Epithelial cell of prostate (primary cell): ENCODE data around the genes CHMP6 and CEP131.

GRCh38 chr17:80900731-80901356, 90.8 kb upstream of the CHMP6 start:
- RRBS: no CpG with 5 or more reads among the region's 21 CpGs

DNA sequence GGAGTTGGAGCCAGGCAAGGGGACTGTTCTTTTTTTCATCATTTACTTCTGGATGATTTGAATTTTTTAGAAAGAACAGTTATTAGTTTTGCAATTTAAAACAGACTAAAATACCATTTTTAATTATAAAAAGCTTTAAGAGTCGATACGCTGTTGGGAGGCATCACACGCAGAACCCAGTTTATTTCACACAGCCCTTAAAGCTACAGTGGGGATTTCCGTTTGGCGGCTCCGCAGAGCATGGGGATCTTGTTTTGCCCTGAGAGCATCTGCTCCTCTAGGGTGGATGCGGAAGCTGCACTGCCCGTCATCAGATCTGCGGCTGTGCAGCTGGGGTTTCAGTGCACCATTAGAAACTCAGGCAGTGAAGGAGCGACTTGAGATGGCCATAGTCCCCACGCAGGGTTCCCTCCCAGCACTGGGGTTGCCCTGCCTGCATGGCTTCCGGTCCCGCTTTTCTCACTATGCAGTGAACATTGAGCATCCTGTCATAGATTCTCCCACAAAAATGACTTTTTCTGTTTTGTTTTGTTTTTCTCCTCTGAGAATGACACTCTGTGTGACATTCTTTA, 62.2 kb upstream of the CHMP6 start:
- RRBS: no CpG with 5 or more reads among the region's 13 CpGs

GRCh38 chr17:80969267-80969904, 22.3 kb upstream of the CHMP6 start:
- RRBS: 80% methylated on average over 3 of the region's 24 CpGs

- RRBS: 1% methylated on average over 100 of the region's 150 CpGs
Measured at GRCh38 chr17:80991550-80992691, at the start of gene CHMP6. Gene CHMP6, plus strand, starts transcription at chr17:80991841.

DNA sequence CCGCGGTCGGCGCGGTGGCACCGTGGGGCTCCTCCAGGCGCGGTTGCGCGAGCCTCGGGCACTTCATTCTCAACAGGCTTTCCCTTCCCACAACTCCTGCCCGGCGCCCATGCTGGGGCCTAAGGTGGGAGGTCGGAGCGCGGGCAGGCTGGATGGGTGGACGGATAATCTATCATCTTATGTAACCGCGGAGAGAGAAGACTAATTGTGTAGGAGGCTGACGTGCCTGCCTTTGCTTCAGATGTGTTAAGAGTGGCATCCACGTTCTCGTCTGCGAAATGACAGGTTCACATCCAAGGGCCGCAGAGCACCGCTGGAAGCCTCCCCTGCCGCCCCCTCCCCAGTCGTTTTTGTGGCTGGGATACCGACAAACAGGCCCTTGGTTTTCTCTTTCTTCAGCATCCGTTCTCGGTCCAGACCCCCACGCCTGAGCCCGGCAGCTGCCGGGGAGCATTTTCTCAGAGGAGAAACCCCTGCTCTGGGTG, 864 bp downstream of the BAIAP2 start:
- RRBS: no CpG with 5 or more reads among the region's 33 CpGs

DNA sequence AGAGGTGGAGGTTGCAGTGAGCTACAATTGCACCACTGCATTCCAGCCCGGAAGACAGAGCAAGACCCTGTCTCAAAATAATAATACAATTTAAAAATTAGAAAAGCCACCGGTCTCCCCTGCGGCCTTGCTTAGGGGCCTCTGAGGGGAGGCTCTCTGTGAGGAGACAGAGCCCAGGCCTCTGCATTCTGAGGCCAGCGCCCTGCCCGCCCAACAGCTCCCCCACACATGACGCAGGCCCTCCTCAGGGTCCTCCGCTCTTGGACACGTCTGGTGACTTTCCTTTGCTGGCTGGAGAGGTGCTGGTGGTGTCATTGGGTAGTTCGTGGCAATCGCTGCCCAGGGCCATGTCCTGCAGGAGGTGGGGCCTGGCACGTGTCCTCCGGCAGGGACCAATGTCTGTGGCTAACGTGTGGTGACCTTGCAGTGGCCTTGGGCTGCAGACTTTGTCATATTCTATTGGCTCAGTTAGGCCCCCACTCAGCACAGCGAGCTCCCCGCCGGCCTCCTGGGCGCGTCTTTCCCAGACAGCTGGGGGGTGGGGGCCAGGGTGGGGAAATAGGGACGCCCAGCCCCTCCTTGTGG, 52.2 kb upstream of the PVALEF start:
- RRBS: 60% methylated on average over 1 of the region's 19 CpGs

DNA sequence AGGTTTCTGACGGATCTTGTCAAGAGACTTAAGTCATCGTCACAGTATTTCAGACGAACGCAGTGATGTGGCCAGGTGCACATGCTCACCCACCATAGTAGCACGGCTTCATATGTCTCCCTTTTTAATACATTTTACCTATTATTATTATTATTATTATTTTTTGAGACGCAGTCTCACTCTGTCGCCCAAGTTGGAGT, 10.2 kb upstream of the PVALEF start:
- RRBS: no CpG with 5 or more reads among the region's 7 CpGs

GRCh38 chr17:81222651-81223728, at the start of gene CEP131:
Gene CEP131, minus strand, starts transcription at chr17:81222965.
- RRBS: 2% methylated on average over 31 of the region's 107 CpGs

- RRBS: no CpG with 5 or more reads among the region's 5 CpGs
Measured at GRCh38 chr17:81249199-81249706, 10.1 kb downstream of the NDUFAF8 start.

- RRBS: no CpG with 5 or more reads among the region's 2 CpGs
Measured at GRCh38 chr17:81293179-81293437, 2.0 kb downstream of the SLC38A10 start.

DNA sequence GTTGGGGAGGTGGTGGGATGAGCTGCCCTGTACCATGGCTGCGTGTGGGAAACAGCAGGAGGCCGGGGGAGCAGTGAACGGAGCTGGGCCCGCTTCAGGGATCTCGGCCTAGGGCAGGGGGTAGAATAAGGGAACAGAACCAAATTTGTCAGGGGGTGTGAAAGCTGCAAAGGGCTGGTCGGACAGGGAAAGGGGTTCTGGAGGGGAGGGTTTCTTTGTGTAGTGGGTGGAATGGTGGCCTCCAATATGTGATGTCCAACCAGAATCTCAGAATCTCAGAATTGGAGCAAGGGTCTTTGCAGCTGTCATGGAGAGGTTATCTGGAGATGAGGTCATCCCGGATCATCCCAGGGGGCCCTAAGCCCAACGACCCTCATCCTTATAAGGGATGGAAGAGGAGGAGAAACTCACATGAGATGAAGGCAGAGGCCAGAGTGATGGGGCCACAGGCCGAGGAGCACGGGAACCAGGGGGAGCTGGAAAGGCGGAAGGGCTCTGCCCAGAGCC, 10.2 kb upstream of the SLC38A10 start:
- RRBS: no CpG with 5 or more reads among the region's 11 CpGs

DNA sequence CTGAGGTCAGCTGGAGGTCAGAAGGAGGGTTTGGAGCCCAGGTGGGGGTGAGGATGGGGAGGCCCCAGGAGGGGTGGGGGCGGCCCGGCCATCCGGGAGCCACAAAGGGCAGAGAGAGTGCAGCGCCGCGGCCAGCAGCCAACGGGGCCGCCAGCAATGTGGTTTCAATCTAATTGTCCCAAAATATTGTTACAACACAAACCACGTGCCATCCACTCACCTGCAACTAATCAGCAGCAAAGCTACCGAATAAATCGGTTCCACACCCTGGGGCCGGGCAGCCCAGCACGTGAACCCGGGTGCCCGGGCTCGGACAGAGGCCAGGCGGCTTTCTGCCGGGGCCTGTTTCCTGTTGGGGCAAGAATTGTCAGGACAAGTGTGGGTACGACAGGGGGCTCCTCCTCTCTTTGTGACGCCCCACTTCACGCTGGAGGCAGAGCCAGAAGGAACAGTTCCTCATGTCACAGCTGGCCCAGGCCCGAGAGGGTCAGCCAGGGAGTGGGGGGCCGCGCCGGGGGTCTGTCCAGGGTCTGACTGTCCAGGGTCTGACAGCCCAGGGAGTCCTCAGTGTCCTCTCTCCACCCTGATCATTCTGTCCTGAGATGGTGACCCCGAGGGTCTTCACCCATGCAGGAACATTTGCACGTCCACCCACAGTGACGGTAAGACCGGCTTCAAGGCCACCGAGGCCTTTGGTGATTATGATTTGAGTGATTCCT, 28.5 kb upstream of the SLC38A10 start:
- RRBS: no CpG with 5 or more reads among the region's 30 CpGs

DNA sequence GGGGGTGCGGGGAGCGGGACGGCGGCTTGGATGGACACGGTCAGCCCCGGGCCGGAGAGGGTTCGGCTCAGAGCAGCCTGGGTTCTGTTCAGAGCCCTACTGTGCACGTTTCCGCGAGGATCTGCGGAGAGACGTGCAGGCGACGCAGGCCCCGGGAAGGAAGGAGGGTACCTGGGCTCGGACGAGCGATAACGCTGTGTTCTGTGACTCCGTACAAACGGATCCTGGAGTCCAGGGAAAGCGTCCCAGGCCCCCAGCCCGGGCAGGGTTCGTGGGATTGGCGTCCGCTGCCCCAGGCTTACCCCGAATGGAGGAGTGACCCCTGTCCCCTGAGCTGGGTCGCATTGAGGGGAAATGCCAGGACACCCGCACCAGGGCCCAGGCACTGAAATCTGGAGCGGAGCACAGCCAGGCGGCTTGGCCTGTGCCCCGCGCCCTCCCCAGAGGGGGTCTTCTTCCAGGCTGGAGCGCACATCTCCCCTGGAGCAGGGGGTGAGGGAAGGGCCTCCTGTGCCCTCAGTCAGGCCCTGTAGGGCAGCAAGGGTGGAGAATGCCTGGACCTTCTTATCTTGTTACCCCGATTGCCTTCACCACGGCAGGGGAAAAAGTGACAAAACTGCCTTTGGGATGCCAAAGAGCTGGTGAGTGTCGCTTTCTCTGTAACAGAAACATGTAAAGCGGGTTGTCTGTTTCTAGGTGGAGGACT, 48.5 kb upstream of the BAHCC1 start:
- RRBS: 6% methylated on average over 12 of the region's 39 CpGs

DNA sequence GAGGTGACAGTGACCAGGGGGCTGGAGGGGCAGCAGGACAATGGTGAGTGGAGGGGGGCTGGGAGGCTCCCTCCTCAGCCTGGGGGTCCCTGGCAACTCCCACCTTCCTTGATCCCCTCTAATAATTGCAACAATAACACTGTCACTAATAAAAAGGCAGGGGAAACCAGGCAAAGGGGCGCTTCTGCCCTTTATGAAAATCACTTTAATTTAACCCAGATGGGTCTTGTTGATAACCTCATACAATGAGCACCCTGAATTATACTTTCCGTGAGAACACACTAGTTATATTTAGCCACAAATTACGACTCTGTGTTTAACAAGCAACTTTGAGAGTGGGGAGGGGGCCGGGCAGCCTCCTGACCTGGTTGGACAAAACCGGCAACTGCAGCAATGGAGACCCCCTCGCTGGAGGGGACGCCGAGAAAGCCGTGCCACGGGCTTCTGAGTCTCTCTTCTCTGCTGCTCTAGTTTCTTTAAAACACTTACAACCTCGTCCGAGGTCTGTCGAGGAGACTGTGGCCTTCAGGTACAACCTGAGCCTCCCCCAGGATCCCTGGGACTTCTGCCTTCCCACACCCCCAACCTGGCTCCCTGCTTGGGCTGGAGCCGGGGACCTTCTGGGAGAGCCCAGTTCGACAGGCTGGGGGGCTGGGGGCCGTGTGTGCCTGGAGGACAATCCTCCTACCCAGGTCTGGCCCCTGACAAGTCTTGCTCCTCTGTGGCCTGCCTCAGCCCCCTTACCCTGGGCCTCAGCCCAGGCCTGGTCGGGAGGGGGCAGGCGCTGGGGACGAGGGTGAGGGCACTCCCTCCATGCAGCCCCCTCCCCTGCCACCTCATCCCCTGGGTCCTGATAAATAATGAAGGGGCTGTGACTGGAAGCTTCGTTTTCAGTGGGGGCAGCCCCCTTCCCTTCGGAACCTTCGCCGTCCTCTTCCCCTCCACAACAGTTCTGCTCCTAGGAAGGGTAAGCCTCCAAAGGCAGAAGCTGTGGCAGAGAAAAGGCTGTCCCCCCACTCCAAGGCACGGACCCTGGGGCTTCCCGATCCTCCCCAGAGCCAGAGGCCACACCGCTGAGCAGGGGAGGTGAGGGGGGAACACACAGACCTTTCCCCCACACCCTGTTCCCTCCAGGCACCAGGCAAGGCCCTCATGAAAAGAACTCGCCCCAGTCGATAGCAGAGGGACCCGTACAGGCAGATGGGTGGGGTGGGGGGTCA, 5.3 kb upstream of the BAHCC1 start:
- RRBS: no CpG with 5 or more reads among the region's 29 CpGs

- RRBS: no CpG with 5 or more reads among the region's 37 CpGs
Measured at GRCh38 chr17:81406351-81406946, 11.2 kb downstream of the BAHCC1 start.

- RRBS: 79% methylated on average over 3 of the region's 32 CpGs
Measured at GRCh38 chr17:81412581-81413233, 17.4 kb downstream of the BAHCC1 start.

DNA sequence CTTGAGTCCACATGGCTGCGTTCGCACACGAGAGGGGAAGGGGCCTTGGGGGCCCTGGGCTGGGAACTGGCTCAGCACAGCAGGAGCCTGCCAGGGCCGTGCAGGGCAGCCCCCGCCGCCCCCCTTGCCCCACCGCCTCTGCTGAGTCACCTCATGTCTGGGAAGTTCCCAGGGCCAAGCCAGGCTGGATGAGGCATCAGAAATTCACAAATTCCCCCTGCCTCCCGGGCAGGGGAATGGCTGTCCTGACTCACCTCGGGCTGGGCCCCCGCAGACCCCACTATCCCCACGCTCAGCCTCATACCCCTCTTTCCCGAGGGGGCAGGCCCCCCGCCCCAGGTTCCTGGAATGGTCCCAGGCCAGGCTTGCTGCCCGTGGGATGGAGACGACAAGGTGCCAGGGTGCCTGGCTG, 28.0 kb downstream of the BAHCC1 start:
- RRBS: no CpG with 5 or more reads among the region's 15 CpGs

- RRBS: no CpG with 5 or more reads among the region's 101 CpGs
Measured at GRCh38 chr17:81481158-81482154, 31.1 kb downstream of the ACTG1 start.

DNA sequence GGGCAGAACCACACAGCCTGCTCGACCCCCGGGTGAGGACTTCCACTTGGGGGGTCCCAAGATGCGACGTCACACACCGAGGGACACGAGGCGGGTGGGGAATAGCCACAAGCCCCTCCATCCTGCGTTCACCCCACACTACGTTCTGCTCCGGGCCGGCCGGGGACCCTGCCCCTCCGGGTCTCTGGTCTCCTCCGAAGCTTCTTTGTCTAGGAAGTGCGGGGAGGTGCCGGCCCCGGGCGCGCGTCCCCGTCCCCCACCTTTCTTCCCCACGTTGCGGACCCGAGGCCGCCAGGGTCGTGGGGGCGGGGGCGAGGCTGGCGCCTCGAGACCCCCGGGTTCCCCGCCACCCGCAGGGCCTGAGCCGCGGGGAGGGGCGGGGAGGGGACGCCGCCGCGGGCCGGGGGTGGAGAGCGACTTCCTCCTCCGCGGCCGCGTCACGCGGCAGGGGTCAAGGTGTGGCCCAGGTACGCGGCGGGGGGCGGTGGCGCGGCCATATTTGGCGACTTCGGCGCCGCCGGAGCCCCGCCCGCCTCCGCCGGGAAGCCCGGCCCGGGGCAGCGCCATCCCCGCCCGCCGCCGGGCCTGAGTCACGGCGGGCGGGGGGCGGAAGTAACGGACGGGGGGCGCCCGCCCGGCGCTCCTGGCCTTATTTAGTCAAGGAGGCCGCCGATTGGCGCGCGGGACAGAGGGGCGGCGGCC, 1.8 kb upstream of the ACTG1 start:
- RRBS: 1% methylated on average over 40 of the region's 87 CpGs

DNA sequence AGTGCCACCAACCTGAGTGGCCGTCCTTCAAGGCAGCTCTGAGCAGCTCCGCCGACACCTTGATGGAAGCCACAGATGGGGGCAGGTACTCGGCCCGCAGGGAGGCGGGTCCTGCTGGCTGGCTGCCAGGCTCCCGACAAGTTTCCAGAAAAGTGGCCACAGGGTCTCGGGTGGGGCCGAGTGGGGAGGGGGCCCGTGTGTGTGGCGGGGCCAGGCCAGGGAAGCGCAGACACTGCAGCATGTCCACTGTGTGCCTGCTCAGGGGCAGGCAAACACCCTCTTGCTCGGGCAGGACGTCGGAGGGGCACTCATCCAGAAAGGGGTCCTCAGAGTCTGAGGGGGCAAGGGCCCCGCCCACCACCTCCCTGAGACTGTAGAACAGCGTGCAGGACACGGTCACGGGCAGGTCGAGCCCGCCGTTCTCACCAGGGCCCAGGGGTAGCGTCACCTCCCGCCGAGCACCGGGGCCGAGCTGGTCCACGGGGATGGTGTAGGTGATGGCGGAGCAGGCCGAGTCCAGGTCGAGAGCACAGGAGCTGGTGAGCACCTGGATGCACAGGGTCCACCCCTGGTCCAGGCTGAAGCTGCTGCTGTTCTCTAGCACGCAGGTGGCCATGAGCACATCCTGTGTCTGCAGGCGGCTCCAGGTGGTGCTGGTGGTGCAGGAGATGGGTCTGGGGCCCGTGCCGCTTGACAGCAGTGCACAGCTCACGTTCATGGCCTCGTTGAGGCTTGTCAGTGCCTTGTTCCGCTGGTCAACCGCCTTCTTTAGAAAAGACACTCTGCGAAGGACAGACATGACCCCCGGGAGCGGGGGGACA, 5.0 kb downstream of the FAAP100 start:
- RRBS: no CpG with 5 or more reads among the region's 42 CpGs